SK-N-SH (cell line): ENCODE measurements around a stretch of chr4.

- RRBS, result 3% methylated on average over 3 of the region's 10 CpGs
CAGE:
- cytosol, long polyA plus RNA, result no peak
- long polyA plus RNA, result no peak
- nucleus, long polyA plus RNA, result no peak
Observed at GRCh38 chr4:154583719-154584919, 6.4 kb downstream of the FGA start.

DNA sequence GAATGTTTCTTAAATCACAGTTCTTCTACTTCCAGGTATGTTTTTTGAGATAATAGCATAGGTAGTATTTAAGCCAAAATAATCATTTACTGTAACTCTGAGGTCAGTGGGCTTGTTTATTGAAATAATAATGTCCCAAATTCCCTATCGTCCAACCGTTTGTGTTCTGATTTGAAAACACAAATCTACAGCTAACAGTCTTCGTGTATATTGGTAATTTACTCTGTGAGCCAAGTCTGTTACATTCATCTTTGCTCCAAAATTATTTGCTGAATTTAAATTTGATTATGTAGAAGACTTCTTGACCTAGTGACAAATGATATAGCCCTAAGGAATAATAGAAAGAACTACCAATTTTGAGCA, 3.0 kb upstream of the FGG start:
- RRBS, result no CpG with 5 or more reads among the region's 3 CpGs
CAGE:
- cytosol, long polyA plus RNA, result no peak
- long polyA plus RNA, result no peak
- nucleus, long polyA plus RNA, result no peak

- RRBS, result no CpG with 5 or more reads among the region's 4 CpGs
CAGE:
- cytosol, long polyA plus RNA, result no peak
- long polyA plus RNA, result no peak
- nucleus, long polyA plus RNA, result no peak
Observed at GRCh38 chr4:155107080-155107545, 101.3 kb upstream of the NPY2R start.

- RRBS, result no CpG with 5 or more reads among the region's 3 CpGs
CAGE:
- cytosol, long polyA plus RNA, result start-site peak on the minus strand at chr4:155368722-155368728, 23 and 17 reads in 2 replicates
- long polyA plus RNA, result no peak
- nucleus, long polyA plus RNA, result no peak
Observed at GRCh38 chr4:155368613-155368897, 8.2 kb downstream of the MAP9 start.

GRCh38 chr4:155522060-155522530, 144.6 kb upstream of the GUCY1A1 start:
- RRBS, result no CpG with 5 or more reads among the region's 4 CpGs
CAGE:
- cytosol, long polyA plus RNA, result no peak
- long polyA plus RNA, result no peak
- nucleus, long polyA plus RNA, result no peak

DNA sequence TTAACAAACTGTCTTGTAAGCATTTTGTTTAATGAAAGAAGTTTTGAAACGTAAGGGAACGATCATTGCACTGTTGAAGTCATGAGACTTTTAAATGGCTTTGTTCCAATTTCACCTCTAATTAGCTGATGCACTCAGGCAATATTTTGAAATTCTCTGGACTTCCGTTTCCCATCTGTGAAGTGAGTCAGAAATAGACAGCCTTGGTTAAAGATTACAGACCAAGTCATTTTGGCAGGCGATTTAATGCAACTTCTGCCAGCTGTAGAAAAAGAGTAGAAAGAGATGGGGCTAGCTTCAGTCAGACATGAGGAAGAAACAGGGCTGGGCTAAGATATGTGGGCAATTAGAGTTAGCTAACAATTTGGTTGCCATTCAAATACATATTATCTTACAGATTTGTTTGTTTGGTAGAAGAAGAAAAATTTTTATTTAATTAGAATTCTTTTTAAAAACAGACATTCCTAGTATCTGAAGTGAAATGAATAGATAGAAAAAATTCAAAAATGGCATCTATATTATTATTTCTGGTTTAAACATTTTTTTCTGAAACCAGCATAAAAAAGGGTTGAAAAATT, 14.0 kb upstream of the TDO2 start:
- RRBS, result no CpG with 5 or more reads among the region's 4 CpGs
CAGE:
- cytosol, long polyA plus RNA, result no peak
- long polyA plus RNA, result no peak
- nucleus, long polyA plus RNA, result no peak

DNA sequence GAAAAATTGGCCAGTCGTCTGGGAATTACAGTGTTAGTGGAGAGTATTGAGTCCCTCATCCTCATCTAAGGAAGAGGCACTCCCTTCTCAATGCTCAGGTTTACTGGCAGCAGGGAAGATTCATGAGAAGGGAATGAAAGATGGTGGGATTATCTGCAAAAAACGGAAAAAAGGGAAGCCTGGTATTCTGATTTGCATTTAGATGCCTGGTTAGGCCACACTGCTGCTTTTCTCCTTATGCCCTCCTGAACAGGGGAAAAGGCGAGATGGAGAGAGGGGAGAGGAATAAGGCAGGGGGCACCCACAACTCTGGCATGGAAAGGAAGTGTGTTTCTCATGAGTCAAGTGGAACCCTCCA, 5.4 kb upstream of the CTSO start:
- RRBS, result no CpG with 5 or more reads among the region's 3 CpGs
CAGE:
- cytosol, long polyA plus RNA, result no peak
- long polyA plus RNA, result no peak
- nucleus, long polyA plus RNA, result no peak

GRCh38 chr4:156999019-156999701, 27.6 kb upstream of the PDGFC start:
- RRBS, result no CpG with 5 or more reads among the region's 4 CpGs
CAGE:
- cytosol, long polyA plus RNA, result no peak
- long polyA plus RNA, result no peak
- nucleus, long polyA plus RNA, result no peak

- RRBS, result no CpG with 5 or more reads among the region's 3 CpGs
CAGE:
- cytosol, long polyA plus RNA, result no peak
- long polyA plus RNA, result no peak
- nucleus, long polyA plus RNA, result no peak
Observed at GRCh38 chr4:158121195-158121734, 51.6 kb downstream of the GASK1B start.

GRCh38 chr4:158769330-158769787, 533 bp downstream of the FNIP2 start:
- RRBS, result under 1% methylated on average over 18 of the region's 31 CpGs
CAGE:
- cytosol, long polyA plus RNA, result no peak
- long polyA plus RNA, result no peak
- nucleus, long polyA plus RNA, result no peak

DNA sequence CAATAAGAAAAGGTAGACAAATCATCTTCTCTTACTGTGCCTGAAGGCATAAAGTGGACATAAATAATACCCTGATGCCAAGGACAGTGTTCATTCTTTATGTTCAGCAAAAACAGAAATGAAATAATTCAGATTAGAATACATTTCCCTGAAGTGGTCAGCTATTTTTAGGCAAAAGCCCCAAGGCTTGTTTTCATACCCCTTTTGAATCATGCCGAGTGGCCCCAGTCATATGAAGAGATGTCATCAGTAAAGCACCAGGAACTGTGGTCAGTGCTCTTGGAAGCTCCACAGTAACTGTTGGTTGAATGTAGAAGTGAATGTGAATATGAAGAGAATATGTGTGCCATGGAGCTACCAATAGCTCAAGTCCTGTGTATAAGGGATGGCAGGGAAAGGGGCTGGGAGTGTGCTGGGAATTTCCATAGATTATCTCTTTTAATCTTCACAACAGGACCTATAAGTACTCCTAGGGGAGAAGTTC, 52.4 kb downstream of the FNIP2 start:
- RRBS, result no CpG with 5 or more reads among the region's 1 CpG
CAGE:
- cytosol, long polyA plus RNA, result no peak
- long polyA plus RNA, result no peak
- nucleus, long polyA plus RNA, result no peak

GRCh38 chr4:158845127-158845433, 76.3 kb downstream of the FNIP2 start:
- RRBS, result no CpG with 5 or more reads among the region's 1 CpG
CAGE:
- cytosol, long polyA plus RNA, result no peak
- long polyA plus RNA, result no peak
- nucleus, long polyA plus RNA, result no peak

DNA sequence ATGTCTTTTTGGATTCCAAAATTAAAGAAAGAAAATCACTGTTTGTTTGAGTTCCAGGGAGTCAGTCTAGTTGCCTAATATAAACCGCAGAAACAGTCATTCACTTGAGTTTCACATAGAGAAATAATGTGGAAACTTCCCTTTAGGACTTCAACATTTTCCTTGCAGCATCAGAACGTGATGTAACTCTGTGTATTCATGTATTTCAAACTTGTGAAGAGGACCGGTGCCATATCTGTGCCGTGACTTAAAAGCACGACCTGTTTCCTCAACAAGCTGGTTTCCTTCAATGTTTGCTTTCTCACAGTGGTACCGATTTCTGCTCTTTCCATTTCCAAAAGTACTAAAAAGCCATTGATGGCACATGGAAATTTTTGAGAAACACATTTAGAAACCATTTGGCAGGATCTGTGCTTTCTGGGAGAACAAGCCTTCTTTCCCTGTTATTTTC, 98.8 kb downstream of the C4orf45 start:
- RRBS, result no CpG with 5 or more reads among the region's 6 CpGs
CAGE:
- cytosol, long polyA plus RNA, result no peak
- long polyA plus RNA, result no peak
- nucleus, long polyA plus RNA, result no peak

DNA sequence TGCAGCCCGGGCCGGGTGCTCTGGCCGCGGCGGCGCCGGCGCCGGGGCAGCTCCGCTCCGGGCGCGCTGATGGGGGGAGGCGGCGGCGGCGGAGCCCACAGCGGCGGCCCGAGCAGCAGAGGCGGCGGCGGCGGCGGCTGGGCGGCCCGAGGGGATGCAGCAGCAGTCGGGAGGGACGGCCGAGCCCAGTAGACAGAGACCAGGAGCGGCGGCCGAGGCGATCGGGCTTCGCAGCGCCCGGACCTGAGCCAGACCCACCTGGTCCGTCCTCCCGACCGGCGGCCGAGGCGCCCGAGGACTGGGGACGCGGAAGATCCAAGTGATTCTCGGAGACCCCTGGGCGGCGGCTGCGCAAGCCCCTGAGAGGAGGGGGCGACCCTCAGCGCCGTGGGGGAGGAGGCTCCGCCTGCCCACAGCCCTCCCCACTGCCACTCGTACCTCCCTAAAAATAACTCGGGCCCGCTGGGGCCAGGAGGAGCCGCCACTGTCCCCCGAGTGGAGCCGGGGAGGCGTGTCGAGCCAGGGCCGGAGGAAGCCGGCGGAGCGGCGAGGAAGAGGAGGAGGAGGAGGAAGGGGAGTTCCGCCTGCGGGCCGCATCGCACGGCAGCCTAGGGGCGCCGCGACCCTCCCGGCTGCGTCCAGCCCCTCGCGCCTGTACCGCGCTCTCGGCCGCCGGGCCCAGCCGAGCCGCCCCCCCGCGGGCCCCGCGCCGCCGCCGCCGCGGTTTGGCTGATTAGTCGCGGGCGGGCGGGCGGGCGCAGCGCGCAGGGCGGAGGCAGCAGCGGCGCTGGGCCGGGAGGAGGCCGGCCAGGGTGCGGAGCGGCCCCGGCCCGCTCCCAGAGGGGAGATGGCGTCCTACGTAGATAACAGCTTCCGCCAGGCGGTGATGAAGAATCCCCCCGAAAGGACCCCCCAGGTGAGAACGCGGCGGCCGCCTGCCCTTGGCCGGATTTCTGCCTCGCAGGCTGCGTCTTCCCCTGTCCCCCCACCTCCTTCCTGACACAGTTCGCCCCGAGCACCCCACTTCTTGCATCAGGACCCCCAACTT, 761 bp downstream of the RAPGEF2 start:
- RRBS, result under 1% methylated on average over 18 of the region's 127 CpGs
CAGE:
- cytosol, long polyA plus RNA, result no peak
- long polyA plus RNA, result no peak
- nucleus, long polyA plus RNA, result no peak

DNA sequence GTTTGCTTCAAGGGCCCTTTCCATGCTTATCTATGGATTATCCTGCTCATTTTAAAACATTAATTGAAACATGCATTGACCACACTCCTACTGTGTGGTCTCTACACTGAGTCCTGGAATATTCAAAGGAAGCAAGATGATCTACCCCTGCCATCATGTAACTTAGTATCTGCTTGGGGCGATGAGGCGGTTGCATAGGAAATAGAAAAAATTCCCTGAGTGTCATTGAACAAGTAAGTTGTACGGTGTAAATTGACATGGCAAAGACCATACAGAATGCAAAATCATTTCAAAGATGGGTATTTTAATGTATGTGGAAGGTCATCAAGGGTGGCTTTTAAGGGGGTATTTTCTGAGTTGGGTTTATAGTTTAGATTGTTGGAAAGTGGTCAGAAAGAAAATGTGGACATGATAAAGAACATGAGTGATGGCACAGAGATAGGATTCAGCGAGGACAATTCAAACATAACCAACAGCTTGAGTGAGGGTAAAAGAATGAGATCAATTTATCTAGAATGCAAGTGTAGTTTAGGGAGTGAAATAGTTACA, 113.3 kb downstream of the RAPGEF2 start:
- RRBS, result no CpG with 5 or more reads among the region's 4 CpGs
CAGE:
- cytosol, long polyA plus RNA, result no peak
- long polyA plus RNA, result no peak
- nucleus, long polyA plus RNA, result no peak

GRCh38 chr4:159369270-159369528, 266.3 kb downstream of the RAPGEF2 start:
- RRBS, result no CpG with 5 or more reads among the region's 5 CpGs
CAGE:
- cytosol, long polyA plus RNA, result no peak
- long polyA plus RNA, result no peak
- nucleus, long polyA plus RNA, result no peak

GRCh38 chr4:159397919-159398398, 295.1 kb downstream of the RAPGEF2 start:
- RRBS, result no CpG with 5 or more reads among the region's 5 CpGs
CAGE:
- cytosol, long polyA plus RNA, result no peak
- long polyA plus RNA, result no peak
- nucleus, long polyA plus RNA, result no peak

DNA sequence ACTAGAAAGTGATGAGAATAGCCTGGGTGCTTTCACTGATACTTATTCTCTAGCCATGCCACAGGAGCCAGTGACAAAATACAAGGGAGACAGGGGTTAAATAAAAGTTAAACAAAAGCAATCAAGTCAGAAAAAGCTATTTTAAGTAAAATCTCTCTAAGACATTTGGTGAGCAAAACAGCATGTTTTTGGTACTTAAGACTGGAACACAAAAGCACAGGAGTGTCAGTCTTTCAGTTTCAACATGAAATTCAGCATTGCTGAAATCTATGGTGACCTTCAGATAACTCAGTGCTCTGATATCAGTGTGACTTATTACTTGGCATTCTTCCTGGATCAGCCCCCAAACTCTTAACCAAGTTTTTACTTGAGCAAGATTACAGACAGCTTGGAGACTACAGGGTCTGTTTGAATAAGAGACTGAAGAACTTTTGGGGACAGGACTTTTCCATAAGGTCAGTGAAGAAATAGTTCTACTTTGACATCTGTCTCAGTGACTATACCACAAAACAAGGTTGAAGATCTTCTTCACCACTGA, 437.1 kb downstream of the RAPGEF2 start:
CAGE:
- cytosol, long polyA plus RNA, result no peak
- long polyA plus RNA, result no peak
- nucleus, long polyA plus RNA, result no peak

- RRBS, result no CpG with 5 or more reads among the region's 23 CpGs
CAGE:
- cytosol, long polyA plus RNA, result no peak
- long polyA plus RNA, result no peak
- nucleus, long polyA plus RNA, result no peak
Observed at GRCh38 chr4:163189971-163190403, 23.3 kb upstream of the NAF1 start.

DNA sequence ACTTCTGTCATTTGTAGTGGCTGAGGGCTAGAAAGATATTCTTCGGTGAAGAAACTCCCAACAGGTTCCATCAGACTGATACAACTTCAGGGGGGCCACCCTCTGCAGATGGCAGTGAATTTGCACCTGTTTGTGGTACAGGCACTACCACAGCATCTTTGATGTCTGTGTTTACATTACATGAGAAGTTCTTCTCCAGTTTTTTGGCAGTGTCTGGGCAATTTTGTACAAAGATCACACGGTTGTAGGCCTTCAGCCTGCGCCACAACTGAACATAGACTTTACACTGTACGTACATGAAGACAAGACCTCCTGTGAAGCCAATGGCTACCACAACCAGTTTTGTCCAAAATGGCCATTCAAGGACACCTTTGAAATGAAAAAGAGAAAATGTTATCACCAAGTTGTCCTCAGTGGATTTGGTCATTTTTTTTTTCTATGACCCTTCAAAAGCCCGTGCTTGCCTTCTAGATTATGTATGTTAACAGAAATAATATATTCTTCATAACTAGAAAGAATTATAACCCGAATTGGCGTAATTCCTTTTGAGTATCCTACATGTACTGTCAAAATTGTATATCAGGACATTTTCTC, 34.3 kb downstream of the TMA16 start:
- RRBS, result no CpG with 5 or more reads among the region's 7 CpGs
CAGE:
- cytosol, long polyA plus RNA, result no peak
- long polyA plus RNA, result no peak
- nucleus, long polyA plus RNA, result no peak